Bronchus fibroblast of lung (primary cell): ENCODE measurements around the gene NOC4L.

GRCh38 chr12:131736179-131736562 lies 25.3 kb downstream of the SFSWAP start:
- RAMPAGE, long total RNA: no peak

DNA sequence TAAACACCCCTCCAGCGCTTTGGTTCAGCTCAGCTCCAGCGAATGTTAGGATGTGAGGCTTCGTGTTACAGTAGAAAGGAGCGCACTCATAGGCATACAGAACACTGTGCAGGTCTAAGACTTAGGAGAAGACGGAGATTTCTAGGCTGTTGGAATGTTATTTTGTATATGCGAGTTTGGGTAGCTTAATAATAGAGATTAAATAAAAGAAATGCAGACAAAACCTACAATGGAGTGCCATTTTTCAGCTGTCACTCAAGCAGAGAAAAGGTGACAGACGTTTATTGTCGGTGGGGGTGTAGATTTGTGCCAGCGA lies 25.7 kb downstream of the SFSWAP start:
- RAMPAGE, long total RNA: no peak

DNA sequence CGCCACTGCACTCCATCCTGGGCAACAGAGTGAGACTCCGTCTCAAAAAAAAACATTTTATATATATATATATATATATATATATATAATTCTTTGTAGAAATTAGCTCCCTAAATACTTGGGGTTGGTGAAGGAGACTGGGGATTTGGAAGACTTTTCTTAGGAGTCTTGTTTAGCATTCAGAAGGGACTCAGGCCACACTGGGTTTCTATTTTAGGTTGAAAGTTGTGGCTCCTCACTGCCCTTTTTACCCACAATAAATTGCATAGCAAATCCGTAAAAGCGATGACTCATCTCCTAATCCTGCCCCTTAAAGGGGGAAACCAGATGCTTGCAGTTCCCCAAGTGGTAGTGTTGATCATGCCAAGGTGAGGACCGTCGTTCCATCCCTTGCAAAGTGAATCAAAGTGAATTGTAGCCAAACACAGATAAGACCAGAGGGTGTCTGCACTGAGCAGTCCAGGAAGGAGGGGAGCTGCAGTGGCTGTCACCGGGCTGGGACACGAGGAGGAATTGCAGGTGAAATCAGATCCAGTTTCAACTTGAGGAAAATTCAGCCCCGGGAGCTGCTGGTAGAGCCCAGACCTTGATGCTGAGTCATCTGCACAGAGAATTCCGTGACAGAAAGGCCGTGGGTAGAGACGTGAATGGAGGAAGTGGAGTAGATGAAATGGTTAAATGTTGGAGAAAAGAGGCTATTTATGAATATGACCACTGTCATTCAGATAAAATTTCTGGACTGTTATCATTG lies 44.3 kb upstream of the MMP17 start:
- RAMPAGE, long total RNA: no peak

DNA sequence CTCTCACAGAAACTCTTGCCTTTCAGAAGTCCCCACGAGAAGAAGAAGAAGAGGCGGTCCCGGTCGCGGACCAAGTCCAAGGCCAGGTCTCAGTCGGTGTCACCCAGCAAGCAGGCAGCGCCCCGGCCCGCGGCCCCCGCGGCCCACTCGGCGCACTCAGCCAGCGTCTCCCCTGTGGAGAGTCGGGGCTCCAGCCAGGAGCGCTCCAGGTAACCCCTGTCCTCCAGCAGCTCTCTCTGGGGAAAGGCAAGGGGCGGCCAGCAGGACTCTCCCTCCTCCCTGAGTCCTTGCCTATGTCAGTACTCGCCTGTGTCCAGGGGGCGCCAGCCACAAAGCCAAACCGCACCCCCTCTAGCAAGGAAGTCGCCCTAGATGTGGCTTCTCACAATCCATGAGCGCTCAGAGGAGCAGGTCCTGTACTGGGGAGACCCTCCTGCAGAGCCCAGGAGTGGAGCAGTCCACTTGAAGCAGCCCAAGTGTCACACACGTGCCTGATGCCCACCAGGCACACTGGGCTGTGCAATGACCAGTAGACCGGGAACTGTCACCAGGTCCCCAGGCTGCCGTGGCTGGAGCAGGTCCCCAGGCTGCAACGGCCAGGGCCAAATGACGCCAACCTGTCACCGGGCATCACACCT lies 30.9 kb upstream of the MMP17 start:
- RAMPAGE, long total RNA: no peak

GRCh38 chr12:131922322-131922830 lies 6.7 kb upstream of the PUS1 start:
- RAMPAGE, long total RNA: no peak

DNA sequence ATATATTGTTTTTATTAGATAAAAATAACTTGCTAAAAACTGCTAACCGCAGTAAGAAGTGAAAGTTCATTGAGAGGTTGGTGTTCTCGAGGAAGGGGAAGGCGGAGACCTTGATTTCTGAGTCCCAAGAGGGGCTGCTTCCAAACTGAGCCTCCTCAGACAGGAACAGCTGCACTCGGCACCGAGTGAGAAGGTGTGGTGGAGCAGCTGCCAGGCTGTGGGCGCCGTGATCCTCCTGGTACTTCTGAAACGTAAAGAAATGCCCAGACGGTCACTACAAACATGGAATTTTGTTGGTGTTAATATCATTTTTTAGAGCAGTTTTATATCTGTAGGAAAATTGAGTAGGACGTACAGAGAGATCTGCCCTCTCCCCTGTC lies 4.6 kb upstream of the PUS1 start:
- RAMPAGE, long total RNA: no peak

- RAMPAGE, long total RNA: no peak
Measured at GRCh38 chr12:131947390-131947909, 2.3 kb upstream of the EP400 start.

GRCh38 chr12:132027820-132028588 lies 78.3 kb downstream of the EP400 start:
- RAMPAGE, long total RNA: no peak

DNA sequence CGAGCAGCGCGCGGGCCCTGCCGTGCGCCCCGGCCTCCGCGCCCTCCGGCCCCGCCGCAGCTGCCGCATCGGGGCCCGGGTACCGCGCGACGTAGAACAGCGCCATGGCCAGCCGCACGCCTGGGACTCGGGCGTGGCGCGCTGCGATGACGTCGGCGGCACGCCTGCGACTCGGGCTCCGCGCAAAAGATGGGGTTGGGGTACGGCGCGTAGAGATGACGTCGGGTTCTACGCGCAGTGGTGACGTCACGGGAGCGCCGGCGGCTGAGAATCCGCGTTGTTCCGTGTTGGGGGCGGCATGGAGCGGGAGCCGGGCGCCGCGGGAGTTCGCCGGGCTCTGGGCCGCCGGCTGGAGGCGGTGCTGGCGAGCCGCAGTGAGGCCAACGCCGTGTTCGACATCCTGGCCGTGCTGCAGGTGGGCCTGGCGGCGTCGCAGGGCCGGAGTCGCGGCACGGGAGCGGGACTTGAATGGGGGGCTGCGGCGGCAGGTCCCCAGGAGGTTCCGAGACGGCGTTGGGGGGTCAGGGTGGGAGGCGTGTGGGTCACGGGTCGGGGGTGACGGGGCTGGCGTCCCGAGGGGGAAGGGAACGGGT lies at the start of gene NOC4L:
TSS of gene NOC4L (plus strand) at position 267 of the 593 bp plus-strand sequence.
- RAMPAGE, long total RNA: start-site peak on the plus strand centred at position 252 of the sequence, 39 bp wide, 33 and 22 reads in 2 replicates

DNA sequence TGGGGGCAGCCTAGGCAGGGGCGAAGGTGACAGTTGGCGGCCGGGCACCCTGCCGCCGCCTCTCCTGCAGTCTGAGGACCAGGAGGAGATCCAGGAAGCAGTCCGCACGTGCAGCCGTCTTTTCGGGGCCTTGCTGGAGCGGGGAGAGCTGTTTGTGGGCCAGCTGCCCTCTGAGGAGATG lies 417 bp downstream of the NOC4L start:
- RAMPAGE, long total RNA: no peak

DNA sequence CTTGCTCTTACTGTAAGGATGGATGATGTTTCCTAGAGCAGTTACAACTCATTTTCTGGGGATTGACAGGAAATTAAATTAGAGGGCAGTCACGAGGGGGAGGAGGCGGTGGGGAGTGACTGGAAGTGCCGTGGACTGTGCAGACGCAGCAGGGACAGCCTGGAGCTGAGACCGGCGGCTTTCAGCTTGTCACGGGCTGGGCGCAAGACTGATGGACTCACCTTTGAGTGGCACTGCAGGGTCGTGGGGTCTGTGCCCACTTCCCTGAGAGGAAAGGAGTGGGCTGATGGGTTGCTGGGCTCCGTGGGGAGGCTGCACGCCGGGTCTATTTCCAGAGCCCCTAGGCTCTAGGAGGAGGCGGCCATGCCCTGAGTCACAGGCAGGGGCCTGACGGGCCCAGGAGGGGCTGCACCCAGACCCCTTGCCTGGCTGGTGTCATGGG lies 32.9 kb downstream of the NOC4L start:
- RAMPAGE, long total RNA: no peak

DNA sequence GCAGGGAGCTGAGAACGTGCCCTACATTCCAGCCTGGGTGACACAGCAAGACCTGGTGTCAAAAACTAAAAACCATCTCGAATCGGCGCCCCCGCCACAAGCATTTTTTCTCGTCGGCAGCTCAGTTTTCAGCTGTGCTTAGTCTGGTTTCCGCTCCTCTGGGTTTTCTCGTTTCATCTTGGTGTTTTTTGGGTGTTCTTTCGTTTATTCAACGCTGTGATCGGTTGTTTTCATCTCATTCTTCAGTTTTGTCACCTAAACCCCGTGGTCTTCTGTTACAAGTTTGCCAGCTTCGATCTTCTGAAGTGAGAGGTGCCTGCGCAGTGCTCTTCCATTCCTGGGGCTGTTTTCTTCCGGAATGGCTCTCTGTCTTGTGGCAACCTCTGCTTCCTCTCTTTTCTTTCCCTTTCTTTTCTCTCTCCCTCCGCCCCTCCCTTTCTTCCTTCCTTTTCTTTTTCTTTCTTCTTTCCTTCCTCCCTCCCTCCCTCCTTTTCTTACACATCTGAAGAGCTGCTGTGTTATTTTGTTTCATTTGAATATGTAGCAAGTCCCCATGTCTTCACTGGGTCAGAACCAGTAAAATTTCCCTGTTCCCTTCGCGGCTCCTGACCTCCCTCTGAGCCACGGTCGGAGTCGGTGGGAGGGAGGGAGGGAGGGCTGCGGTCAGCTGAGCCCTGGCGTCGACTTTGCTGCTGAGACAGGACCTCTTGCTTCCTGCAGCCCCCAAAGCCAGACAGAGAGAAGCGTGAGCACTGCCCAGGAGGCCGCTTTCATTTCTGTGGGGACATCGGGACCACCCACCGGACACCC lies 41.7 kb downstream of the NOC4L start:
- RAMPAGE, long total RNA: no peak

DNA sequence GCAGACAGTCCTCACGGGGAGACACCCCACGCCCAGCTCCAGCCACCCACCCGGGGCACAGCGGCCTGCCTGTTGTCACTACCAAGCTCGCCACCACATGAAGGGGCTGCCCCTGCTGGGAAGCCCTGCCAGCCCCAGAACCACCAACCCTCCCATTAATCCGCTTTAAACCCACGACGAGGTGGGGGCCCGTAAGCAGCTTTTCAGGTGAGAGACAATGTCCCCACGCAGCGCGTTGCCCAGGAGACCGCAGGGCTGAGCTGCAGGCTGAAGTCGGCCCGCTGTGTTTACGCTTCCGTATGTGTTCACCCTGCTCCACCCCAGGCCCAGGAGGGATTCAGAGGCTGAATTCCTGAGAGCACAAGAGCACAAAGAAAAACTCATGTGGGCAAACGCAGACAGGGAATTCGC lies 61.4 kb upstream of the FBRSL1 start:
- RAMPAGE, long total RNA: no peak

DNA sequence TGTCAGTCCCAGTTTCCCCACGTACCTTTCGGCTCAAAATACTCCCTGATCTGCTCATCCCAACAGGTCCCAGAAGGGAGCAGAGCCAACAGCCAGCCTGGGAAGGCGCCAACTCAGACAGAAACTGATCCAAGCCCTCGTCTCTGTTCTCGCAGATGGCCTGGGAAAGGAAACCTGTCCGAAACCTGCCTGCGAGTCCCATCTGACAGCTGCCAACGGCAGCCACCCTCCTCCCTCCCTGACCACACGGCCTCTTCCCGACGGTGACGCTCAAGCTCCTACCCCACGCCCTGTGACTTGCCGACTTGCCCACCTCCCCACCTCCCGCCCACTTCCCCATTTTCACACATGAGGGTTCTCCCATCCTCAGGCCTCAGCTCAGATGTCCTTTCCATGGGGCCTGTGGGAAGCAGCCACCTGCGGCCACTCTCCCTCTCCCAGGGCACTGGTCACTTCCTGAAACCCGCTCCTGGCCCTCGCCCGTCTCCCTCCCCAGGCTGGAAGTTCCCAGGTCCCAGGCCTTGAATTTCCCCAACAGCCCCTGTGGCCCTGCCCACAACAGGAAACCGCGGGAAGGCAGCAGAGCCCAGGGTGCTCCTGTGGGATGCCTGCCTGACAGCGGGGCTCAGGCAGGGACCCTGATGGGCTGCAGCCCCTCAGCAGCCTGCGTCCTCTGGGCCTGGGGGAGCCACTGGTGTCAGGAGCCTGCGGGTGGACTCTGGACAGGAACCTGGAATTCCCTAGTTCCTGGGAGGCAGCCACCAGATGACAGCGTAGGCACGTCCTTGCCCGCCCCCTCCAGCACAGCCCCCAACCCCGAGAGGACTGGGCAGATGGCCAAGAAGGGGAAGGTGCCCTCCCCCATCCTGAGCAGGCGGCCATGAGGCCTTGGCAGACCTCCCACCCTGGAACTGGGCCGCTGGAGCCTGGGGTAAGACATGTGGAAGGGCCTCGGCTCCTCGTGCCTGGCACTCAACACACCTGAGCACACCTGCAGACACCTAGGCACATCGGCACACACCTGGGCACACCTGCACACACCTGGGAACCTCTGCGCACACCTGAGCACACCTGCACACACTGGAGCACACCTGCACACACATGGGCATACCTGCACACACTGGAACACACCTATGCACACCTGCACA lies 60.6 kb upstream of the FBRSL1 start:
- RAMPAGE, long total RNA: no peak

GRCh38 chr12:132474187-132474851 lies 15.6 kb upstream of the FBRSL1 start:
- RAMPAGE, long total RNA: no peak

DNA sequence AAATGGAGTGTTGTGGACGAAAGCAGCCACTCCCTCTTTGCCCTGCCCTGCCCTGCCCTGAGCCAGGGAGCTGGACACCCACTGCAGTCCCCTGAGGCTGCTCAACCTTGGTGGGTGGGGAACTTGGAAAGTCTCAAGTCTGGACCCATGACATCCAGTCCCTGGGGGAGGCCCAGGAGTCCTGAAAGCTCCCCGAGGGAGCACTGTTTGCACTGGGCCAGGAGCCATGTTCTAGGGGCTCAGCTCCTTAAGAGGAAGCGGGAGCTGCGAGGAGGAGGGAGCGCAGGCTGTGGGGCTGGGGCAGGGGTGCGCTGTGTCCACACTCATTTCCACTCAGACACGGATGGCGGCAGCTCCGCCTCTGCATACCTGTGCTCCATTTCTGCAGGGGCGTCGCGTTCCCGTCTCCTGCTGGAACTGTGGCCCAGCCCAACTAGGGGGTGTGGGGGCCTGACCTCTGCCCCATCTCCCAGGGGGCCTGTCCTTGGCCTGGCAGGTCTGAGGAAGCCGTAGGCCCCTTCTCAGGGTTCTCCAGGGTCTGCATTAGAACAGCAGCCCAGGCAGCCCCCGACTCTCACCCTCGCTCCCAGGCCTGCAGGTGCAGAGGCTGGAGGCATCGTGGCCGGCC lies 31.1 kb downstream of the FBRSL1 start:
- RAMPAGE, long total RNA: no peak

DNA sequence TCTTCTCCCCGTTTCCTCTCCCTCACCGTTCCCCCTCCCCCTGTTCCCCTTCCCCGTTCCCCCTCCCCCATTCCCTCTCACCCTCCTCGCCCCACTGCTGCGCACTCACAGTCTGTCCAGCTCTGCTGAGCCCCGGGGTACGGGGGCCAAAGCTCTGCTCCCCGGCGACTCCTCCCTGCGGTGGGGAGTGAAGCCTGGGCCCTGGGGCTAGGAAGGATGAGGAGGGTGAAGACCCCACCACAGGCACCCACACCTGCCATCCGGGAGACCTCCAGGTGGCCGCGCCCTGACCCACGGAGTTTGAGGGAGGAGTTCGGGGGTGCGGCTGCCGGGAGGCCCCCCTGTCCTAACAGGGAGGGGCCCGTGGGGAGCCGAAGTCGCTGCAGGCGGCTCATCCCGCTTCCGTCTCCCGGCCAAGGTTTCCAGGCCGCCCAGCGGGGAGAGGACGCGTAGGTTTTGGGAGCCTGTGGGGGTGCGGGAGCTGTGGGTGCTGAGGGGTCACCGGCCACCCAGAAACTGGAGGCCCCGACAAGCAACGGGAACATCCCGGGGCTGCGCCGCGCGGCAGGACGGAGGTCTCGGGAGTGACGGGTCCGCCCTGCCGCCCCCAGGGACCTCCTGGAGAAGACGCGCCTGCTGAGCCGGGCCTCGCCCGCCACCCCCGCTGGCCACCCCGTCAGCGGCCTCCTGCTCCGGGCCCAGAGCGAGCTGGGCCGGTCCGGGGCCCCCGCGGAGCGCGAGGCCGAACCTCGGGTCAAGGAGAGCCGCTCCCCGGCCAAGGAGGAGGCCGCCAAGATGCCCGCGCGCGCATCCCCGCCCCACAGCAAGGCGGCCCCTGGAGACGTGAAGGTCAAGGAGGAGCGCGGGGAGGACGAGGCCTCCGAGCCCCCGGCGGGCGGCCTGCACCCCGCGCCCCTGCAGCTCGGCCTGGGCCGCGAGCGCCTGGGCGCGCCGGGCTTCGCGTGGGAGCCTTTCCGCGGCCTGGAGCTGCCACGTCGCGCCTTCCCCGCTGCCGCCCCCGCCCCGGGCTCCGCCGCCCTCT lies 27.7 kb downstream of the LRCOL1 start:
- RAMPAGE, long total RNA: no peak

GRCh38 chr12:132608141-132608743 lies 2.1 kb downstream of the LRCOL1 start:
- RAMPAGE, long total RNA: no peak

DNA sequence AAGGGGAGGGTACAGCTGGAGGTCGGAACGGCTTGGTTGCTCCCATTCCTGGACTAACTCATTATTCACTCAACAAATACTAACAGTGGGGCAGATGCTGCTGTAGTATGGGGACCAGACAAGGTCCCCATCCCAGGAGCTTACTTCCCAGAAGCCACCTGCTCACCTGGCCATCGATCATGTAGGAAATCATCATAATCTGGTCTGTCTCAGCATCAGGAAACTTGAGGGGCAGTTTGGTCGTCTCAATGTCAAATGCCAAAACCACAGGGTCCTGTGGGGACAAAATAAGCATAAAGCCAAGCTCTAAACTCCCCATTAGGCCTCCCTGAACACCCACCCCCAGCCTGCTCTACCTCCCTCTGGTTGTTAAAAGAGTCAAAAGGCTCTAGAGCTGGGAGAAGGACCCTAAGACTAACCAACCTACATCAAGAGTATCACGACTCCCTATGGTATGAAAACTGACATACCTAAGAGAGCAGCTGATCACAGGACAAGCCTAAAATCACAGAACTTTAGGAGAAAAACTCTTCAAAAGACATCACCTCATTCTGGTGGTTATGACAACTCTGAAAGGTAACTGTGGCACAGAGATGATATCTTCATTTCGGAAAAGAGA lies 10.7 kb downstream of the POLE start:
- RAMPAGE, long total RNA: no peak

DNA sequence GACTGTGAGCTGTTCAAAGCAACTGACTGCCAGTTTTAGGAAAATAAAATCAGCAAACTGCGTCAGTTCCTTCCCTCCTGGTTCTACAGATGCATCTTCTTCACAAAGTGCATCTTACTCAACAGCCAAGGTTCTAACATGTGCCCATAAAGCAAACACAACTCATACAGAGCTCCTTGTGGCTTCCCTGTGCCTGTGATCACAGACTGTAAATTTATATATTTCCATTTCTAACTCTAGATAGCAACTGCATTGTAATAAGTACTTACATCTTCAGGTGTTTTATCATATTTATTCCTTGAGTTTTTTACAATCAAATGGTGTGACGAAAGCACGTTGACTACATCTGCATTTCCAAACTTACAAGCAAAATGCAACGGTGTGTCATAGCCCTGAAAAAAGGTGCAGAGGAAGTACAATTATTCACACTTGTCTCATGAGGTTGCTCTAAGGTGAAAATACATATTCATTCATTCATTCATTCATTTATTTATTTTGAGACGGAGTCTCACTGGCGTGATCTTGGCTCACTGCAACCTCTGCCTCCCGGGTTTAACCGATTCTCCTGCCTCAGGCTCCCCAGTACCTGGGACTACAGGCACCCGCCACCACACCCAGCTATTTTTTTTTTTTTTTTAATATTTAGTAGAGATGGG lies 18.6 kb downstream of the ANKLE2 start:
- RAMPAGE, long total RNA: no peak